Parotid gland (tissue), 1 donor: ENCODE measurements around the genes GTF2I and SPDYE13.

DNA sequence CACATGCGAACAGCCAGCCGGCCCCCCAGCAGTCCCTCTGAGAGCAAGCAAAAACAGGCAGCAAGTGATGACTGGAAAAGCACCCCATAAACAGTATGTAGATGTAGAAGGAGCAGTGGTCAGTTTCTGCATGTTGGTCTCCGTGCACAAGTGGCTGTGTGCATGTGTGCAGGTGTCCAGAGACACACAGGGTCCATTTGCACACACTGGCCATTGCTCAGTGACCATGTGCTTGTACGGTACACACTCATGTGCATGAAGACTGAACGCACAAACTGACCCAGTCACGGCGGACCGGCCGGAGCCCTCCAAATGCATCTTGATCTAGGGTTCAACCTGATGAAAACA lies 79.7 kb upstream of the GTF2IRD1 start:
- PRO-cap = no peak

DNA sequence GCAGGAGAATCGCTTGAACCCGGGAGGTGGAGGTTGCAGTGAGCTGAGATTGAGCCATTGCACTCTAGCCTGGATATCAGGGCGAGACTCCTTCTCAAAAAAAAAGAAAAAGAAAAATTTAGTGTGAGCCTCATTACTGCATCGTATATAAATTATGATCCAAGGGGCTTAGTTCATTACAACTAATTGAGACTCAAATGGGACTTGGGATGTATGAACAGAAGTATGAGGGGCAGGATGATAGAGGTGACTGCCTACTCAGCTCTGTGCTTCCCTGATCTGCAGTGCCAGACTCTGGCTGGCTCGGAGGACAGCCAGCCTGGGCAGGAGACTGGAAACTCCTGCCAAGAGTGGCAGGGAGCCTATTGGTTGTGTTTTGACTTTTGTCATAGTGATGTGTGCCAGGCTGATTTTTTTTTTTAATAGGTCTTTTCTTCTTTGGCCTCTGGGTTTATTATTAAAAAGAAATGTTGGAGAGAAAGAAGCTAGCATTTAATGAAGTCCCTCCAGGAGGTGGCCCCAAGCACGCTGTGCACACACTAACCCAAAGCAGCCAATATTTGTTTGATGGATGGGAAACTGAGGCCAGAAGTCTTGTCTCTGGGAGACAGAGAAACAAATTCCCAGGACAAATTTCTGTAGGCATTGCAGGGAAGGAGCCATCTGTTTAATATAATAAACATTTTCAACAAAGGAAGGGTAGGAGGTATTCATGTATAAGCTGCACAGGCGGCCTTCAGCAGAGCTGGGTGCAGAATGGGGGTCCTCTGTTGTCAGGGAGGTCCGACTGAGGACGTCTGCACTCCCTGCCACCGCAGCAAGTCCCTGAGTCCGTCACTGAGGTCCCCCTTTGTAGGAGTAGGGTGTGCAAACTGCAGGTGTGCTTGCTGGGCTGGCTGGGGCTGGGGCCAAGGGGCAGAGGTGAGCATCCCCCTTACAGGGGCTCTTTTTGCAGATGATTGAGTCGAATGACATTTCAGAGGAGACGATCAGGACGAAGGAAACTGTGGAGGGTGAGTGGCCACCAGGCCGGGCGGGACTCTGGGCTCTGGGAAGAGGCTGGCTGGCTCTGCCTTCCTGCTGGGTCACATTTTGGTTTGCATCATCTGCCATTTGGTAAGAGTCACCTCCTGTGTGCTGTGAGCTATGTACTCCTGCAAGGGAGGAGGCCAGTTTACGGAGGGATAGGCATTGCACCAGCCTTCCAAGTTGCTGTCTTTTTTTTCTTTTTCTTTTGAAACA lies 73.4 kb upstream of the GTF2IRD1 start:
- PRO-cap = no peak

GRCh38 chr7:74454889-74455796 lies 1.4 kb downstream of the GTF2IRD1 start:
- PRO-cap = no peak

GRCh38 chr7:74476519-74477121 lies 22.9 kb downstream of the GTF2IRD1 start:
- PRO-cap = no peak

DNA sequence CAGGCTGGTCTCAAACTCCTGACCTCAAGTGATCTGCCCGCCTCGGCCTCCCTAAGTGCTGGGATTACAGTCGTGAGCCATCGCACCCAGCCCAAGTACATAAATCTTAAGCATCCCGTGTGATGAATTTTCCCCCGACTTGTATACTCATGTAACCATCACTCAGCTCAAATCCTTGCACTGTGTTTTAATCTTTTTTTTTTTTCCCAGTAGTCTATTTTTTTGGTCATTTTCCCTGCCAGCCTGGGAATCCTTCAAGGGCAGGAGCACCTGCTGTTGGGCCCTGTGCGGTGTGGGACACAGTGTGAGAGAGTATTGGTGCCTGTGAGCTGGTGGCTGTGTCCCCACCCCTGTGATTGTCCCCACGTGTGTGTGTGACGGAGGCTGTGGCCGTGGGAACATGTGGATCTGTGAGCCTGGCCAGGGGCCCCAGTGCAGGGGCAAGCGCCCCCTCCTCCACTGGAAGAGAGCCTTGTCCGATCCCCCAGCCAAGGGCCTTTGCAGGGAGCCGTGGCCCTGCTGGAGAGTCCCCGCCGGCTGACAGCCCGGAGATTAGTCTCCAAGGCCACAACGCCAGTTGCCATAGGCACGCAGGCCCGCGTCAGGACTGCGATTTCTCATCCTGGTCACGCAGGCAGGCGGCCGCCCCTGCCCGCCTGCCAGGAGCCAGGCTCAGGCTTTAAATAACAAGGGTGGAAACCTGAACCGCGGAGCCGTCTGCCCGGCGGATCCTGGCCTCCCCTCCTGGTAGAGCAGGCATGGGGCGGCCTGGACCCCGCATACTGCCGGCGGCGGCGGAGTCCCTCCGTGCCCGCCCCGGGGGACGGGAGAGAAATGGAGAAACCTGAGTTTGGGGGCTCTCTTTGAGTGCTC lies 26.5 kb downstream of the GTF2IRD1 start:
- PRO-cap = bidirectional peak, plus-strand start at position 697 of the sequence, minus-strand start at position 500 of the sequence

- PRO-cap = no peak
These were observed 45.4 kb downstream of the GTF2IRD1 start for GRCh38 chr7:74498934-74499713.

- PRO-cap = bidirectional peak, plus-strand start at chr7:74657730, minus-strand start at chr7:74657461
These were observed 492 bp upstream of the GTF2I start for GRCh38 chr7:74656835-74657617.

DNA sequence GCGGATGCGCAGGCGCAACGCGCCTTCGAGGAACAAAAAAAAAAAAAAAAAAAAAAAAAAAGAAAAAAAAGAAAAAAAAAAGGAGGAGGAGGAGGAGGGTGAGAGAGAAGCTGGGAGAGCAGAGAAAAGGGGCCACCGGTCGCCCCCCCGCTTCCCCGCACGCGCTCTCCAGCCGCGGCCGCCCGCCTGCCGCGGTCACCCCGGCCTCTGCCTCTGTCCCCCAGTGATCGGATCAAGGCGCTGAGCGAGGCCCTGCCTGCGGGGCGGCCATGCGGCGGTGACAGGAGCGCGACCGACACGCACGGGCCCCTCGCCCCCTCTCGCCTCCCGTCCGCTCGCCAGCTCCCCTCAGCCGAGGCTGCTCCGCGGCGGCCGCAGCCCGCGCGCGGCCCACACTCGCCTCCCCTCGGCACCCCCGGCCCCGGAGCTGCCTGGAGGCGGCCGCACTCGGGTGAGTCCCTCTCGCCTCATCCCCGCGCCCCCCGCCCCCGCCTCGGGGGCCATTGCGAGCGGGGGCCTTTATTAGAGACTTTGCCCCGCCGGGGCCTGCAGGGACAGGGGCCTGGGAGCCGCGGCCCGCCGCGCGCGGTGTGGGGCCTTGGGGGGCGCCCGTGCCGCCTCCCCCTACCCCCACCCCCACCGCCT lies at the start of gene GTF2I:
Gene GTF2I, plus strand, starts transcription at position 101 of the 645 bp plus-strand sequence.
- PRO-cap = bidirectional peak, plus-strand start at position 113 of the sequence, minus-strand start outside the sequence

- PRO-cap = no peak
These were observed 14.9 kb downstream of the GTF2I start for GRCh38 chr7:74672414-74672884.

GRCh38 chr7:75025303-75025898 lies 48.2 kb downstream of the RCC1L start:
- PRO-cap = no peak

DNA sequence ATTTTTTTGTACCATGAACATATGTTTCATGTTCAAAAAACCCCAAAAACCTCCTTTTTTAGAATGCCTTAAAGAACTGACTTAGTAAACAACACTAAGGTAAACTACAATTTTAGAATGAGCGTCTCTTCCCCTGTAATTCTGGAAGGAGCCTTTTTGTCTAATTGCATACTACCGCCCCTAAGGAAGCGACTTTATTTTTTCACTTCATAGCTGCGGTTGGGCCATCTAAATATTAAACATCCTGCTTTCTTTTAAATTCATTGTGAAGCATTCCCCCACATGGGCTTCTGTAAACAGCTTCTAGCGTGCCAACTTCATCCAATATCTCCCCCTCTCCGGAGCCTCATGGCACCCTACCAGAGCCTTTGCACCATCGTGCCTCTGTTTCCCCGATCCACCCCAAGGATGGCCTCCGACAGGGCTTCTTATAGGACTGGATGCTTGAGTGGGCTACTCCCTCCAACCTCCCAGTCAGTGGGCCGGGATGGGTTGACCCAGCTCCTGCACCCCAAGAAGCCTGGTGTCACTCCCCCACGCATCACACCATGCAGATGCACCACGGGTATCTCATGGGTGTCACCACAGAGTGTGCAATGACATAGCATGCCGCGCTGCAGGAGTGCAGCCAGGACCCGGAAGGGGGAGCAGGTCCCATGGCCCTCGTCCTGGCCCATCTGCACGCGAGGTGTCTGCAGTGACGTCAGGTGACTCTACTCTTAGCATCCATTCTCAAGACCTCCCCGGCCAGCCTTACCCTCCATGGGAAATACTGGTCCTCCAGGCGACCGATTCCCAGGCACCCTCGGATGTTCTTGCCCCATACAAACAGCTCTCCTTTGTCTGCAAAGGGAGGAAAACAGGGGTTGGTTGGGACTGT lies 21.4 kb downstream of the RCC1L start:
- PRO-cap = no peak

DNA sequence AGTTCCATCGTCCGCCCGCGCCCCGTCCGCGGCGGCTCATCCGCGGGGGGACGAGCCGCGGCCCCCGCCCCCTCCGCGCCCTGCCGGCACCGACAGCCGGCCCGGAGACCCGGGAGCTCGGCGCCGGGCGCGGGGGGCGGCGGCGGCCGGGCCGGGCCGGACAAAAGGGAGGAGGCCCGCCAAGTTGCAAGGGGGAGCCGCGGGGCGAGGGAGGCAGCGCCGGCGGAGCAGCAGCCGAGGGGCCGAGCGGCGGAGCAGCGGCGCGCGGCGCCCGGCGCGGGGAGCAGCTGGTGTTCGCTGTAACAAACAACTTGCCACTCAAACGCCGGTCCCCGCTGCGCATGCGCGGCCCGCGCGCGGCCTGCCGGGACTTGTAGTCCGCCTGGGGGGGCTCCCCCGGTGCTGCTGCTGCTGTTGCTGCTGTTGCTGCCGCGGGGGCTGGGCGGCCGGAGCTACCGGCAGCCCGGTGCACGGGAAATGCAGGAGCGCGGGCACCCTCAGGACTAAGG lies 43.1 kb upstream of the SPDYE13 start:
- PRO-cap = no peak

GRCh38 chr7:75280520-75281084 lies at the start of gene SPDYE13:
Gene SPDYE13, plus strand, starts transcription at chr7:75280790.
- PRO-cap = no peak

- PRO-cap = no peak
These were observed 8.6 kb downstream of the SPDYE5 start for GRCh38 chr7:75500612-75501245.

GRCh38 chr7:75623278-75624572 lies 115.0 kb downstream of the HIP1 start:
- PRO-cap = unidirectional peak, plus-strand start at chr7:75624398

DNA sequence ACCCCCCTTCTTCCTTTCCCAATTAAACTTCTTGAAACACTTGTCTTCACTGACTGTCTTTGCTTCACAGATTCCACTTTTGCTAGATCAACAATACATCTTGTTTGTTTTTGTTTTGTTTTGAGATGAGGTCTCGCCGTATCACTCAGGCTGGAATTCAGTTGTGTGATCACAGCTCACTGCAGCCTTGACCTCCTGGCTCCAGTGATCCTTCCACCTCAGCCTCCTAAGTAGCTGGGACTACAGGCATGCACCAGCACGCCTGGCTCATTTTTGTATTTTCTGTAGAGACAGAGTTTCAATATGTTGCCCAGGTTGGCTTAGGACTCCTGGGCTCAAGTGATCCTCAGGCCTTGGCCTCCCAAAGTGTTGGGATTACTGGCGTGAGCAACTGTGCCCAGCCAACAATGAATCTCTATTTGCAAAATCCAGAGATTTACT lies 59.6 kb downstream of the HIP1 start:
- PRO-cap = no peak

DNA sequence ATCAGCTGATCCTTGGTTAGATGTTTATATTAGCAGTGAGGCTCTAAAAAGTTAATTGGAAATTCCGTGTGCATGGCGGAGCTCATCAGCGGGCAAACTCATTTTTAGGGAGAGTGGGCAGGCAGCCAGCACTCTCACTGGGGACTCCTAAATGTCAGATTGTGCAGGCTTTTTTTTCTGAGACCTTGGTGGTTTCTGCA lies 43.7 kb downstream of the HIP1 start:
- PRO-cap = no peak

DNA sequence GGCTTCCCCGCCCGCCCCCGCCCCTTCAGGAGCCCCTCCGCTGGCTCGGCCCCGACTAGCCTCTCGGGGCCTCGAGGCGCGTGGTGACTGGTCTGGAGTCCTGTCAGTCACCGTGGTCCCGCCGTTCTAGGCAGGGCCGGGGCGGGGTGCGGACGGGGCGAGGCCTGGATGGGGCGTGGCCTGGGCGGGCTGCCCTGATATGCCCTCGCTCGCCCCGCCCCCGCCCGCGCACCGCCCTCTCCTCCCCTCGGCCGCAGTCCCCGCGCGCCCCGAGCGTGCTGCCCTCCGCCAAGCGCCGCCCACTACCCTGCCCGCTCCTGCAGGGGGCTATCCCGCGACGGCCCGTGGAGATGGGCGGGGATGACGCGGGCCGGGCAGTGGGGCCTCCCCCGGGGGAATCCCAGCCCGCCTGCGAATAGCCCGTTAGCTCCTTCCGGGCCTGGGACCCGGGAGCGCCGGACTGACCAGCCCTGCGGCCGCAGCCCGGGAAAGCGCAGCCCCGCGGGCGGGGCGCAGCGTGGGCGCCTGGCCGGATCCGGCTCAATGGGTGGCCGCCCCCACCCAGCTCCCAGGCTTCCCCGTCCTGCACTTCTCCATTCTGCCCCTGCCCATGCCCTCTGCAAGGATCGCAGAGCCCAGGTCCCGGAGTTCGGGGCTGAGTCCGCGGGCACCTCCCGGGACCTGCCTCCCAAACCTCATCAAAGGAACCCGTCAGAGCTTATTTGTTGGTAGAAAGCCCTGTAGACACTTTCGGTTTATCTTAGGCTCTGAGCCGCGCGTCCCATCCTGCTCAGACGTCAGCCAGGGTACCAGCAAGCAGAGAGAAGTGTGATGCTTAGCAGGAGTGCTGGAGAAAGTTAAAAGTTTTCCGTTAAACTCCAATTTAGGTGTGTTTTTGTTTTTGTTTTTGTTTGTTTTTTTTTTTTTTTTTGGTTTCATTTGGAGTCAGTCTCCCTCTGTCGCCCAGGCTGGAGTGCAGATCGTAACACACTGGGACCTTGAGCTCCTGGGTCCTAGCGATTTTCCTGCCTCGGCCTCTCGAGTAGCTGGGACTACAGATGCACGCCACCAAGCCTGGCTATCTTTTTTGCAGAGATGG lies 692 bp upstream of the HIP1 start:
- PRO-cap = unidirectional peak, plus-strand start at position 345 of the sequence

- PRO-cap = unidirectional peak, plus-strand start at chr7:75796267
These were observed 17.7 kb downstream of the CCL24 start for GRCh38 chr7:75795785-75796353.

GRCh38 chr7:75819574-75820010 lies 6.0 kb upstream of the CCL24 start:
- PRO-cap = no peak